AG04449 (cell line): ENCODE measurements around a stretch of chr19.

- RRBS, result no CpG with 5 or more reads among the region's 4 CpGs
These were observed 5.7 kb downstream of the EIF3K start for GRCh38 chr19:38624611-38625129.

- RRBS, result no CpG with 5 or more reads among the region's 17 CpGs
These were observed 16.4 kb downstream of the ACTN4 start for GRCh38 chr19:38663795-38664312.

DNA sequence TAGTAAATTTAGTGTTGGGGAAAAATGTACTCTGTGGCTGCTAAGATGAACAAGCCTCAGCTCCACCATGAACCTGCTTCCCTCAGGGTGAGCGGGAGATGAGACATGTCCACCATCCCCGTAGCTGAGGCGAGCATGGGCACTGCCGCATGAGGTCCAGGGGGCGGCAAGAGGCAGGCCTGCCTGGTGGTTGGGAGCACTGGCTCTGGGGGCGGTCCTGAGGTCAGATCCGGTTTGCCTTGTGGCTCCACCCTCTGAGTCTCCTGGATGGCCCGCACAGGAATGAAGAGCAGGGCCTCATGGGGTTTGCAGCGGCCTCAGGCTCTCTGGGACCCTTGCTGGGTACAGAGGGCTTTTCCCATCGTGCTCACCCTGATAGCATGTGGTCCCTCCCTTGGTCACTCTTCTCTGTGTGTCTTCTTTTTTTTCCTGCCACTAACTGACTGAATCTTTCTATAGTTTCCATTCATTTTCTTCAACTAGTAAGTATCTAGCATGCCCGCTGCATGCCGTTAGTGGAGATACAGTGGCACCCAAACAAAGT is 37.4 kb downstream of the CAPN12 start:
- RRBS, result no CpG with 5 or more reads among the region's 12 CpGs

GRCh38 chr19:38719607-38720194 is 24.6 kb downstream of the CAPN12 start:
- RRBS, result 89% methylated on average over 1 of the region's 16 CpGs

DNA sequence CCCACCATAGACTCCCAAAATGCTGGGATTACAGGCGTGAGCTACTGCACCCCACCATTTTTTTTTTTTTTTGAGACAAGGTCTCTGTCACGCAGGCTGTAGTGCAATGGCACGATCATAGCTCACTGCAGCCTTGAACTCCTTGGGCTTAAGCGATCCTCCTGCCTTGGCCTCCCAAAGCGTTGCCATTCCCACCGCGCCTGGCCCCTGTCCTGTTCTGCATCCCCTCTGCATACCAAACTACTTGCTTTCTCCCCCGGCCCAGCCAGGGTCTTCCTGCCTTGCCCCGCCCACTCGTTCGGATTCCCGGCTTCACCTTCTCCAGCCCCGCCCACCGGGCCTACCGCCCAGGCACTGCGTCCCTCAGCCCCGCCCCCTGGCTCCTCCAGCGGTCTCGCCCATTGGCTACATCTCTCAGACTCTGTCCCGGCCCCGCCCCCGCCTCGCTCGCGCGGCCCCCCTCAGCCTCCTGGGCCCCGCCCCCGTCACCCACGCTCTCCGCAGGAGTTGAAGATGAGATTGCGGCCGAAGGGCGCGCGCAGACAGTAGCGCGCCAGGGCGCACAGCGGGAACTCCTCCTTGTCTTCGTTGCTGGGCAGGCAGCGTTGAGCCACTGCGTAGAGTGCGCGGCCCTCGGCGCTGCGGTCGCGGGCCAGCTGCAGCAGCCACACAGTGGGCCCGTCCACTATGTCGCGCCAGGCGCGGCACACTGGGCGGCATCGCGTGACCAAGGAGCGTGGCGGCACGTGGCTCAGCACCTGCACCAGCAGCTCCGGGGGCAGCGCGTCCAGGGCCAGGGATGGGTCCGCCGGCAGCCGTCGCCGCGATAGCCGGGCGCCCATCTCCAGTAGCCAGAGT is 19.0 kb downstream of the MRPS12 start:
- RRBS, result 10% methylated on average over 15 of the region's 71 CpGs

DNA sequence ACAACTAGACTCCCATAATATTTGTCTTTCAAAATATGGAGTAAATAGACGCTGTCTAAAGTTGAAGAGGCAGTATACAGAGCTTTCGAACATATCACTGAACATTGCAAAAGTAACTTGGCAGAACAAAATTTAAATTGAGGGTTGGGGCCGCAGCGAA is 720 bp downstream of the FBXO17 start:
- RRBS, result no CpG with 5 or more reads among the region's 4 CpGs

DNA sequence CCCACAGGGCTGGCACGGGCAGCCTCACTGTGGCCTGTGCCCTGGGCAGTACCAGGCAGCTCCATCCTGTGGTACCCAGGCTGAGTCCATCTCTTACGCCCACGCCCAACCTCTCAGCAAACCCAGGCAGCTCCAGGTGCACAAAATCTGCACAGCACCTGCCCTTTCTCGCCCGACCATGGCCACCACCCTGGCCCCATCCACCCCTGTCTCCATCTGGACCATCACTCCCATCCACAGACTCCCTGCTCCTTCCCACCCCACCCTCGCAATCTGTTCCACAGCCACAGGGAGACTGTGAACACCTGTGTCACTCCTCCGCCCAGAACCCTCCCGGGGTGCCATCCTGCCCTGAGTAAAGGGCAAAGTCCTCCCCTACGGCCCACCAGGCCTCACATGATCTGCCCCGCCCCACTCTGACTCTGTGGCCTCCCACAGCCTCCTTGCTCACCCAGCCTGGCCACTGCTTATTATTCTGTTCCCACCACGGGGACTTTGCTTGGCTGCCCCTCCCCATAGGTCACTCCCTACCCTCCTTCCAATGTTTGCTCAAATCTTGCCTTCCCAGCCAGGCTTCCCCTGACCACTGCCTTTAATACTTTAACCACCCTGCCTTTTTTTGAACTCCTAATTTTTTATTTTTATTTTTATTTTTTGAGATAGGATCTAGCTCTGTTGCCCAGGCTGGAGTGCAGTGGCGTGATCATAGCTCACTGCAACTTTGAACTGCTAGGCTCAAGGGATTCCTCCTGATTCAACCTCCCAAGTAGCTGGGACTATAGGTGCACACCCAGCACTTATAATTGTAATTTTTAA is 21.4 kb upstream of the FBXO27 start:
- RRBS, result no CpG with 5 or more reads among the region's 12 CpGs

GRCh38 chr19:39169476-39169926 is 27.3 kb upstream of the NCCRP1 start:
- RRBS, result 84% methylated on average over 5 of the region's 28 CpGs

GRCh38 chr19:39193762-39194490 is 2.8 kb upstream of the NCCRP1 start:
- RRBS, result no CpG with 5 or more reads among the region's 13 CpGs

- RRBS, result no CpG with 5 or more reads among the region's 3 CpGs
These were observed 6.7 kb downstream of the SAMD4B start for GRCh38 chr19:39348782-39349525.

DNA sequence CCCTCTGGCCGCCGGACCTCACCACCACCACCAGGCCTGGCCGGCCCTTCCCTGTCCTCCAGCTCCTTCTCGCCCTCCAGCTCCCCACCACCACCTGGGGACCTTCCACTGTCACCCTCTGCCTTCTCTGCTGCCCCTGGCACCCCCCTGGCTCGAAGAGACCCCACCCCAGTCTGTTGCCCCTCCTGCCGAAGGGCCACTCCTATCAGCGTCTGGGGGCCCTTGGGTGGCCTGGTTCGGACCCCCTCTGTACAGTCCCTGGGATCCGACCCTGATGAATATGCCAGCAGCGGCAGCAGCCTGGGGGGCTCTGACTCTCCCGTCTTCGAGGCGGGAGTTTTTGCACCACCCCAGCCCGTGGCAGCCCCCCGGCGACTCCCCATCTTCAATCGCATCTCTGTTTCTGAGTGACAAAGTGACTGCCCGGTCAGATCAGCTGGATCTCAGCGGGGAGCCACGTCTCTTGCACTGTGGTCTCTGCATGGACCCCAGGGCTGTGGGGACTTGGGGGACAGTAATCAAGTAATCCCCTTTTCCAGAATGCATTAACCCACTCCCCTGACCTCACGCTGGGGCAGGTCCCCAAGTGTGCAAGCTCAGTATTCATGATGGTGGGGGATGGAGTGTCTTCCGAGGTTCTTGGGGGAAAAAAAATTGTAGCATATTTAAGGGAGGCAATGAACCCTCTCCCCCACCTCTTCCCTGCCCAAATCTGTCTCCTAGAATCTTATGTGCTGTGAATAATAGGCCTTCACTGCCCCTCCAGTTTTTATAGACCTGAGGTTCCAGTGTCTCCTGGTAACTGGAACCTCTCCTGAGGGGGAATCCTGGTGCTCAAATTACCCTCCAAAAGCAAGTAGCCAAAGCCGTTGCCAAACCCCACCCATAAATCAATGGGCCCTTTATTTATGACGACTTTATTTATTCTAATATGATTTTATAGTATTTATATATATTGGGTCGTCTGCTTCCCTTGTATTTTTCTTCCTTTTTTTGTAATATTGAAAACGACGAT is 1.9 kb downstream of the ZFP36 start:
- RRBS, result 73% methylated on average over 2 of the region's 27 CpGs

DNA sequence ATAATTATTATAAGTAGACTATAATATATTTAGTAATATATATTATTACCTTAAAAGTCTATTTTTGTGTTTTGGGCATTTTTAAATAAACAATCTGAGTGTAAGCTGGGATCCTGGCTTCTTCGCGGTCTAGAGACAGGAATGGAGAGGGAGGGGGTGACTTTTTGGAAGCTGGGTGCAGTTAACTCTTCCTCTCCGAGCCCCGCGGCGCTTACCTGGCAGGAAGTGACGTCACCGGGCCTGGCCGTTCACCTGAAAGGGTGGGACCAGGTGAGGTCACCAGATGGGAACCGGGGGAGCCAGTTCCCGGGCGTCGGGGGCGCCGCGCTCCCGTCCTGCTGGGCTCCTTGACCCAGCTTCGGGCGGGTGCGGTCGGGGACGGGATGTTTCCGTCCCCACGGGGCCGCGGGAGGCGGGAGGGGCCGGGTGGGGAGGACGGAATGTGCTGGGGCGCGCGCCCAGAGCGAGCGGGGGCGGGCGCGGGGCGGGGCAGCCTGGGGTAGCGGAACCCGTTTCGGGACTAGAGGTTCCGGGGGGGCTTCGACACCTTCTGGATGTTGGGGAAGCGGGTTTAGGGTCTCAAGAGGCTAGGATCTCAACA is 2.8 kb downstream of the ZFP36 start:
- RRBS, result 4% methylated on average over 7 of the region's 44 CpGs

GRCh38 chr19:39422727-39423020 is 10.2 kb downstream of the PLEKHG2 start:
- RRBS, result 86% methylated on average over 4 of the region's 12 CpGs

DNA sequence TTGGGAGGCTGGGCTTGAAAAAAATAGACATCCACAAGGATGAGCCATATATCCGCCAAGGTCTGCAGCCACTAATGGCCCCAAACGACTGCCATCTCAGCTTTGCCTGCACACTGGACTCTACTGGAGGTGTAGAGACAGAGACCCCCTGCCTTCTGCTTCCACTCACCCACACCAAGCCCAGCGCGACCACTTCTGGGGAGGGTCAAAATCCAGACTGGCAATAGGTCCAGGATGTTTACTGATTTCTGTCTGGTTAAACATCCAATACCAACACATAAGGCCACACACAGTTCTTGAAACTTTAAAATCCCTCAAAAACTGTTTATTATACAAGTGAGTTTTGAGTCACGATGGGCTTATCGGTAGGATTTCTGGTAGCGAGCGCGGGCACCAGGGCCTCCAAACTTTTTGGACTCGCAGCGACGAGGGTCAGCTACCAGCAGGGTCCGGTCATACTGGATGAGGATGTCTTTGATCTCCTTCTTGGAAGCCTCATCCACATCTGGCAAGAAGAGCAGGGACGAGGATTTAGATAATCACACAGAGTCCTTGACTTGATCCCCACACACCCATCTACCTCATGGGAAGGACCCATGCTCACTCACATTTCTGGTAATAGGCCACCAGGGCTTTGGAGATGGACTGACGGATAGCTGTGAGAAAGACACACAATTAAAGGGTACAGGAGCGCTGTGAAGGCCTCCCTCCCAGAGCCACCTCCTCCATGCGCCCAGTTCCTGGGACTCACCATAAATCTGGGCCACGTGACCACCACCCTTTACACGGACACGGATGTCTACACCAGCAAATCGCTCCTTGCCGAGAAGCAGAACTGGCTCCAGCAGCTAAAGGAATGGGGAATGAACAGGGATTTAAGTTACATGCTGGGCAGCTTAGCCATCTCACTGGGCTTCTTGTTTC is 2.6 kb downstream of the RPS16 start:
- RRBS, result no CpG with 5 or more reads among the region's 22 CpGs

DNA sequence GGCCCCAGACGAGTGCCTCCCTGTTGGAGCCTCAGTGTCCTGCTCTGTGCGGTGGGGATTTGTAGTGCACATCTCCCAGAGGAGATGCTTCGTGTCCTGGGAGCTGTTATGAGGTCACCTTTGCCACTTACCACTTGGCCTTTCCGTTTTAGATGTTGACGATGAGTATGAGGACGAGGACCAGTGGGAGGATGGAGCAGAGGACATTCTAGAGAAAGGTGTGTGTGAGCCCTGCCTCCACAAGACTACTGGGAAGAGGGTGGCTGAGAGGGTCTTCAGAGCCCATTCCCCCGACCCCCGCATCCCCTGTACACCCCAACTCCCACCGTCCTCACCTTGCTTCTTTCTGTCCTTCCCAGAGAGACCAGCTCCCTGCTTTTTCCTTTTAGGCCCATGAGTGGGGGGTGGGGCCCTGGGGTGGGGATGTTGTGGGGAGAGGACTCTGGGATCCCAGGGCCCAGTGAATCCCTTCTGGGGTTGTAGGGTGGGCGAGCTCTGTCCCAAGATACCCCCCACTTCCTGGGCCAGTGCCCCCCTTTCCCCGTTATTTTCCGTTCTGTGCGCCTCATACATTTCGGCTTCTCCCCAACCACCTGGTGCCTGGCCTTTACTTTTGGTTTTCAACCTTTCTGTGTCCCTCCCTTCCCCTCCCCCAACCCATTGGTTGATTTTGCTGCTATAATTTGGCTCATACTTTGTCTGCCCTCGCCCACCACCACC is 12.3 kb downstream of the SUPT5H start:
- RRBS, result no CpG with 5 or more reads among the region's 15 CpGs

DNA sequence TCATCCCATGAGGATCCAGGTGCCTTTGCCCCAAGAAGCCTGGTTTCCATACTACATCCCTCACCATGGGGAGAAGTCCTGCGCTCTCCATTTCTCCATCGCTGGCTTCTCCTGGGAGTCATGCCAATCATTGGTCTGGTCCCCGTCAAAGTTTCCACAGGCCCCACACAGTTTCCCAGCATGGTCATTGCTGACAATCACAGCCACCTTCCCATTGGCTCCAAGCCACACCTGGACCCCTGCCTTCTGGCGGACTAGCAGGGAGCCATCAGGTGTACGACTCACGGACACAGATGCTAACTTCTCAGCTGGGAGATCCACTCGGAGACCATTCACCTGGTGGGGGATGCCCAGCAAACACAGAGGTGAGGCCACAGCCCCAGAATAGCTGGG is 17.4 kb upstream of the FBL start:
- RRBS, result no CpG with 5 or more reads among the region's 7 CpGs

- RRBS, result no CpG with 5 or more reads among the region's 8 CpGs
These were observed 20.5 kb upstream of the FBL start for GRCh38 chr19:39866722-39867015.

- RRBS, result no CpG with 5 or more reads among the region's 11 CpGs
These were observed 32.7 kb upstream of the FBL start for GRCh38 chr19:39878977-39879249.

- RRBS, result no CpG with 5 or more reads among the region's 13 CpGs
These were observed 59.8 kb upstream of the FBL start for GRCh38 chr19:39906065-39906359.

DNA sequence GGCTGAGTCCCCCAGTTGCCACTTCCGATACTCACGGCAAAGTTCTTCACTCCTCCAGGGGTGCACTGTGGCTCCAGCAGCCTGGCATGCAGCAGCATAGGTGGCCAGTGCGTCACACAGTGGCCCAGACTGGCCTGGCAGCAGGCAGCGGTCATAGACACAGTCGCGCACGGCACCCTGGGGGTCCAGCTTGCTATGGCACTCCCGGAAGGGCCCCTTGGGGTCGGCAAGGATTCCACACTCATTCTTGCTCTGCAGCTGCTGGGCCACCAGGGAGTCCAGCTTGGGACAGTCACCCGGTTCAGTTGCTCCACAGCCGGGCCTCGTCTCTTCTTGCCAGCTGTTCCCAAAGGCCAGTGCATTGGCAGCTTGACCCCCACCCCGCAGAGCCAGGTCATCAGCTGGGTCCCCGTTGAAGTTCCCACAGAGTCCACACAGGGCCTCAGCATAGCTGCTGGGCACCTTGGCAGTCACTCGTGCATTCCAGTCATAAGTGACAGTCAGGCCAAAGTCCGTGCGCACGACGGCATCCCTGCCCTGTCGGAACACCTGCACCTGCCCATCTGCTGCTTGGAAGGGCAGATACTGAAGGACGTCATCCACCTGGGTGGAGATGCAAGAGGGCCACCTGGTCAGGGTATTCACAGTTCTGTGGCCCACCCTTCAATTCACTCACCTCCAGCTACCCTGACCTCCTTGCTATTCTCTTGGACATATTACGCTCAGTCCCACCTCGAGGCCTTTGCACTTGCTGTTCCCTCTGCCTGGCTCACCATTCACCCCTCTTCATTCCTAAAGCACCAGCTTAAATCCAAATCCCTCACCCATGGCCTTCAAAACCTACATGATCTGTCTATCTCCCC is 57.1 kb upstream of the PSMC4 start:
- RRBS, result 51% methylated on average over 3 of the region's 23 CpGs